ENCODE data around the gene TBR1.

DNA sequence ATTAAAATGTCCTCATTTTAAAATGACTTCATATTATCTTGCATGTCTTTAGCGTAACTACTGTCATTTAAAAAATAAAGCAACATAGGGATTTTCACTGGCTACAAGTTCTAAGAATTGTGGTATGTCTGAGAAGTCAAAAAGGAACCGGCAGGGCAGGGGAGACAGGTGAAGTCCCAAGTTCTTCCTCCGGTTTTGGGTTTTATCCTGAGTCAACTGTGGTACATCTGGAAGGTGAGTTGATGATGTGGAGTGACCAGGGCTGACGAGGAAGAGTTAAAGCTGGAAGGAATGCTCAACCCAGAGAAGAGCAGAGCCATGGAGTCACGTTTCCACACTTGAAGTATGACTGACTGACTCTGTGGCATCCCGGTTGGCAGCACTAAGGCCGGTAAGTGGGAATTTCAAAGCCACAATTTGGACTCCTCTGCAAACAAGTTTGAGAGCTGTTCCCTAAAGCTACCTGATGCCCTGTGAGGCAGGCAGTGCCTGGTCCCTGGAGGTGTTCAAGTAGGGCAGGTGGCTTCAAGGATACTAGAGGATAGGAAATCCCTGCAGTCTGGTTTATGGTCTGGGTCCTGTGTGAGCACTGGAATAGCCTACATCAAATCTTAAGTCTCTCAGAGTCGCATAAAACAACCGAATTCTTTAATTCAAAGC is 69.2 kb upstream of the ITGB6 start:
- PRO-cap: no peak

DNA sequence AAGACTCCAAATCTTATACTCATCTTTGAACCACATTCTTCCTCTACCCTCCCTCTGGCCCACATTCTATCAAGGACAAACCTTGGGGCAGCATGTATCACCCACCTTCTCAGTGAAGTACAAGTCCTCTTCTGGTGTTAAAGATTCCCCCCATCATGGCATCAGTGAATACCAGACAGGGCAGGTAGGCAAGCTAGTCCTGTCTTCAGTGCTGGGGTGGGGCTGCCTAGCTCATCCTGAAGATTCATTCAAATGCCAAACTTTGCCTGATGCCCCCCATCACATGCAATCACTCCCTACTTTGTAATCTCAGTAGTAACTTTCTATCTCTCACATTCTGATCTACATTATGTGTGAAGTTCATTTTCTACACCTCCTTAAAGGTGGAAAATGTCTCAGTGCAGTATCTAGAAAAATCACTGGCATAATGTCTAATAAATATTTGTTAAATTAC is 138.1 kb downstream of the RBMS1 start:
- PRO-cap: no peak

- PRO-cap: no peak
Observed at GRCh38 chr2:160372080-160372347, 121.6 kb downstream of the RBMS1 start.

DNA sequence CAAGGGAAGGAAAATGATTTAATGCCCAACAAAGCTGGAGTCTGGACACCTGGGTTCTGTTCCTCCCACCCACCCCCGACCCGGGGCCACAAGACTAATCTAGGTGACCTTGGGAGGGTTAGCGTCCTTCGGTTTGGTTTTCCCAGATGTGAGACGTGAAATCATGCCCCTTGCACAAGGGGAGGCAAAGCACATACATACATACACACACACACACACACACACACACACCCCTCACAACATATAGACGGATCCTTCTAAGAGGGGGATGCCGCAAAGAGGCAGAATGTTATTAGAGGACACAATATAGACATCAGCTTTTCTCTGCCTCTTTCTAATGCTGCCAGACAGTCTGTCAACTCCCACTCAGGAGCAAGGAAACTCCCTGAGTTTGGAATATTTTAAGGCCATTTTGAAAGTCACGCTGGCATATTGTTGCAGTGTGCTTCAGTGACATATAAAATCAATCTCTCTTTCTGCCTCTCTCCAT is 631 bp upstream of the RBMS1 start:
- PRO-cap: no peak

DNA sequence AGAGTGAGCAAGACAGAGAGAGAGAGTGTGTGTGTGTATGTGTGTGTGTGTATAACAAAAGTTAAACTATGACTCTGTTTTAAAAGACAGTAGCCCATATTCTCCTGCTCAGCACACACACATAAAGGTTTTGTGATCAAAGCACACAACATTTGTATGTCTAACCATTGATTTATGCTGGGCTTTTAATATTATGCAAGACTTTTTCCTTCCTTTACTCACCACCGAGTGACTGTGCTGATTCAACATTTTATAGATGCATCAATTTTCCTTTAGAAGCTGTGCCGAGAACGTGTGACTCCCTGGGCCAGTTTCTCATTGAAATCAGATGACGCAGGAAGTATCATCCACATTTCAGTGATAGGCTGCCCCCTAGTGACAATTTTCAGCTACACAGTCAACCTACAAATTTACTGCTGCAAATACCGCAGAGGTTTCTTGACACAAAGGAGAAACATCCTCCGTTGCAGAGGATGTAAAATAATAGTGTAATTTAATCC is 166.0 kb upstream of the TANK start:
- PRO-cap: no peak

DNA sequence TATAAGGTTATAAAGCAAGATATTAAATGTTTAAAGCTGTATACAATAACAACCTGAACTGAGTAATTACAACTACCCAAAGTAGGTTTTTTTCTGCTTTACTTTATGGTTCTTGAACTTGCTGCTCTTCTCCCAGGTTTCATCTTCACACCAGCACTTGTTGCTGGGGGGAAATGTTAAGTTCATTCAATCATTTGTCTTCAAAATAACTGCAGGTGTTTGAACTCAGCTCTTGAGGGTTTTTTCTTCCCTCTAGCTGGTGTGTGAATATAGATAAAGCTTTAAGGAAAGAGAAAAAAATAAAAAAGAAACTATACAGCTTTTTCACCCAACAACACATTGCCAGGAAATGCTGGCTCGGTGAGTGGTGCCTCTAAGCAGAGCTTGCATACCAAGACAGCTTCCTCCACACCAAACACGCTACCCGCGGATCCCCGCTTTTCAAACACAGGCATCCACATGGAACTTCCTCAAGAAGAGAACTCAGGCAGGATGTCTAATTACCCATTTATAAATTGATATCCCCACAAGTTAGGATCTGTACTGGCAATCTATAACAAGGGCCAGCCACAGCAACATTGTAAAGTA is 69.9 kb upstream of the TANK start:
- PRO-cap: no peak

DNA sequence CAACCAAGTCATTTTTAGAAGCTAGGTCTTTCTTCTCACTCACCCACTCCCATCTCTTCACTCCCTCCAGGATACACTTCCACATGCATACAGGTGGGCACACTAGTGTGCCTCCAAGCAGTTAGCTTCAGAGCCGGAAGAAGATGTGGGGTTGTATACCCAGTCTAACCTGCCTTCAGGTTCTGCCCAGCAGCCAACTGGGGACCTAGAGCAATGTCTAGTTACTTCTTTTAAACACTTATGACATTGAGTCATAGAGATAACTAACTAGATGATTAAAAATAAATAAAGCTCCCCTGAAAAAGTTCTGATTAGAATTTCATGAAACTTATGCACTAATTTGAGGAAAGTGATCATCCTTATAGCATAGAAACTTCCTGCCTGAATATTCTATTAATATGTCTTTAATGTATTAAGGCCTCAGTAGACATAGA is 21.7 kb upstream of the TANK start:
- PRO-cap: unidirectional peak, minus-strand start at position 127 of the sequence

DNA sequence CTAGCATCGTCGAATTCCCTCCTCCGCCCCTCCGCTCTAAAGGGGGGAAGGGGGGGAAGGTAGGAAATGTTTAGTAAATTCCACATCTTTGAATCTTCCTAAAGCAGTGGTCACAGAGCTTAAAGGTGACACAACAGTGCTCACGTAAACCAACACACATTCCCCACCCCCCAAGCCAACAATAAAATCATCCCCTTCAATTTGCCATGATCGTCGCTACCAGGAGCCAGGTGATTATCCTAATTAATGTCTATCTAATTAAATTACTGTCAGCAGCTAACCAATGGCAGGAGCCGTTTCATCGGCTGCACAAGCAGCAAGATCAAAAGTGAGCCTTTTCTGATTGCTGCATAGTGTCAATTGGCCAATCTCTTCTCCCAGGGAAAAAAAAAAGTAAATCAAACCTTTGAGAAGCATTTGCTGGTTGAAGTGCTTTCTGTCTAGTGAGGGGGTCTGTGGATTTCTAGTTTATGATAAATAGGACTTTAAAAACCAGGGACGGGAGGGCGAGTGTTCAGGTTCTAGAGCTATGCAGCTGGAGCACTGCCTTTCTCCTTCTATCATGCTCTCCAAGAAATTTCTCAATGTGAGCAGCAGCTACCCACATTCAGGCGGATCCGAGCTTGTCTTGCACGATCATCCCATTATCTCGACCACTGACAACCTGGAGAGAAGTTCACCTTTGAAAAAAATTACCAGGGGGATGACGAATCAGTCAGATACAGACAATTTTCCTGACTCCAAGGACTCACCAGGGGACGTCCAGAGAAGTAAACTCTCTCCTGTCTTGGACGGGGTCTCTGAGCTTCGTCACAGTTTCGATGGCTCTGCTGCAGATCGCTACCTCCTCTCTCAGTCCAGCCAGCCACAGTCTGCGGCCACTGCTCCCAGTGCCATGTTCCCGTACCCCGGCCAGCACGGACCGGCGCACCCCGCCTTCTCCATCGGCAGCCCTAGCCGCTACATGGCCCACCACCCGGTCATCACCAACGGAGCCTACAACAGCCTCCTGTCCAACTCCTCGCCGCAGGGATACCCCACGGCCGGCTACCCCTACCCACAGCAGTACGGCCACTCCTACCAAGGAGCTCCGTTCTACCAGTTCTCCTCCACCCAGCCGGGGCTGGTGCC is at the start of gene TBR1:
TSS of gene TBR1 (plus strand) at position 416 of the 1,131 bp plus-strand sequence.
- PRO-cap: no peak

GRCh38 chr2:162014670-162015076 is 59.3 kb downstream of the DPP4 start:
- PRO-cap: unidirectional peak, minus-strand start at chr2:162014973

- PRO-cap: no peak
Observed at GRCh38 chr2:163667299-163668136, 68.3 kb downstream of the FIGN start.

DNA sequence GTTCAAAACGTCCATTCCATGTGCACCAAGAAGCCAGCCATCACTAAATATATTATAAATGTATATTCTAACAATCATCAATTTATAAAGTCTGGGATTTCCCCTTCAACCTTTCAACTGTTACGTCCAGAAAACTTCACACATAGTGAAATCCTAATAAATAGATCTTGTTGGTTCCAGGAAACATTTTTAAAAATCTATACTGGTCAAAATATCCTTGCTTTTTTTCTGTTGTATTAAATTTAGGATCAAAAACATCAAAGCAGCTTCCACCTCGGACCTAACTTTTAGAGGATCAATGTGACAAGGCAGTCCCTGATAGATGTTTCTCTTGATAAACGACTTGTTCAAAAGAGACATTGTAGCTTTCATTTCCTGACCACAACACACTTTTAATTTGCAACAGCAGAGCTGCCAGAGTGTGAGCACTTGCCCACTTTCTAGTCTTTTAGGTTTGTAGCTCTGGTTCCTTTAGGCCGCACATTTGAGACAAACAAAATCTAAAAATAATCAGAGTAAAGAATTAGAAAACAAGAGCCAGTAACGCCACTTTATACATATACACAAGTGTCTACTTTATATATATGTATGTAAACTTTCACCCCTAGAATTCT is 3.2 kb downstream of the FIGN start:
- PRO-cap: no peak

DNA sequence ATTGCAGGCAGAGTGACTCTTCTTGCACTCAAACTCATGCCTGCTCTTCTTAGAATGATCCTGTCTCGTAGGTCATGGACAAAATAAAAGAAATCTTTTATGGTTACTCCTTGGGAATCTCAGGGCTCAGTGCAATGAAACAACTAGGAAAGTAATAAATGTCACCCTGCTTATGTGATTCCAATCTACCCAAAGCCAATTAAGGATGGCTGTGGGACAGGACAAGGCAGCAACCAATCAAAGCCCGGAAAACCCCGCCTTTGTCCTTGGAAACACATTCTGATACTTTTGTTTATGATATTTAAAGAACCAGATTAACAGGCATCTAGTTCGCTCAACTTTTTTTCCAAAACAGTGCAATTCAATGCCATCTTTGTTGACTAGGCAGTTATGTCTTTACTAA is 52.9 kb downstream of the GRB14 start:
- PRO-cap: no peak

- PRO-cap: no peak
Observed at GRCh38 chr2:164692113-164692603, 70.9 kb upstream of the GRB14 start.

- PRO-cap: no peak
Observed at GRCh38 chr2:164715922-164716680, 94.8 kb upstream of the GRB14 start.

DNA sequence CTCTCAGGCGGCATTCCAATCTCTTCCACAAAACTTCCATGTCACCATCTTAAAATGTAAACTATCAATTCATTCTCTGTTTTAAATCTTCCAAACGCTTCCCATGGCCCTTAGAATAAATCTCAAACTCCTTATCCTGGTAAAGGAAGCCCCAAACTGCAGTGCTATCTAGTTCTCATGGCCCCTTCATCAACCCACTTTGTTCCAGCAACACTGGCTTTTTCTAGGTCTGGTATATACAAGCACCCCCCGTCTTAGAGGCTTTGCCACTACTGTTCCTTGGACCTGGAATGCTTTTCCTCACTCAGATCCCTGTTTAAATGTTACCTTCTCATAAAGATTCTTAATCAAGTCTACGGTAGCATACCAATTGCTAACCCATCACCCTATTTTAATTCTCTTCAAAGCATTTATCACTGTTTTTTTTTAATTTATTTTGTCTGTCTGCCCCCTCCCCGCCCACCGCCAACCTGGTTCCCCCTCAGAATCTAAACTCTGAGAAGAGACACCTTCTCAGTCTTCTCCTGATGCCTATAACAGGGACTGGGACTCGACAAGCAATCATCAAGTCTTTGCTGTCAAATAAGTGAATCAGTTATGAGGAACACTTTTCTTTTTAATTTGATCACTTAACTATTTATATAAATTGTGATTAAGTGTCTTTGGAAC is 65.3 kb downstream of the COBLL1 start:
- PRO-cap: no peak

DNA sequence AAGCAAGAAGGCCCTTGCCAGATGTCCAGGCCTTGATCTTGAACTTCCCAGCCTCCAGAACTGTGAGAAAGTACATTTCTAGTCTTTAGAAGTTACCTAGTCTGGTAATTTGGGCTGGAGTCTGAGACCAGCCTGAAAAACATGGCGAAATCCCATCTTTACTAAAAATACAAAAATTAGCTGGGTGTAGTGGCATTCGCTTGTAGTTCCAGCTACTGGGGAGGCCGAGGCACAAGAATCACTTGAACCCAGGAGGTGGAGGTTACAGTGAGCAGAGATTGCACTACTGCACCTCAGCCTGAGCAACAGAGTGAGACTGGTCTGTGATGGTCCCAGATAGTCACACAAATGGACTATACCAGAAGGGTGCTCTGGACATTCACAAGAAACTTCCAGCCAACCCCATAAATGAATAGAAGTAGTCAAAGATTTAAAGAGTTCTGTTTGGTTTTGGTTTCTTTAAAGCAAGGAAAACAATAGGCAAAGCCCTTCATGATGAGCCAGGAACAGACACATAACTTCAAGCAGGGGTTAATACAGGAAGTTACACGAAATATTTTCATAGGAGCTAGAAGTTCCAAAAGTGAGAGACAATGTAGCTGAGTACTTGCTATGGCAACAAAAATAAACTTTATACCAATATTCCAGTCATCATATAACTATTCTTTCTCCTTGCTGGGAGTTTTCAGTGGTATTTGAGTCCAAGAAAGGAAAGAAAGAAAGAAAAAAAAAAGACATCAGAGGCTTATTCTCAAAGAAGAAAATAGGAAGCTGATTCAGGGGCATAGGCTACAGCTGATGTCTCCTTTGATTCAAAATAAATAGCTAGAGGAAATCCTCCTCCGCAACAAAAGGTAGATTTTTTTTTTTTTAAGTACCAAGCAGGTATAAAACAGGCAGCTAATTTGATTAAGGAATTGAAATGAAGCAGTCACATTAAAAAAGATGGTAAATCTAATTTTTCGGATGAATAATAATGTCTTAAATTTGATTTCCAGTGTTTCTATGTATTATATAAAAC is 56.2 kb downstream of the COBLL1 start:
- PRO-cap: no peak

- PRO-cap: no peak
Observed at GRCh38 chr2:164909976-164910564, 45.3 kb downstream of the SLC38A11 start.

DNA sequence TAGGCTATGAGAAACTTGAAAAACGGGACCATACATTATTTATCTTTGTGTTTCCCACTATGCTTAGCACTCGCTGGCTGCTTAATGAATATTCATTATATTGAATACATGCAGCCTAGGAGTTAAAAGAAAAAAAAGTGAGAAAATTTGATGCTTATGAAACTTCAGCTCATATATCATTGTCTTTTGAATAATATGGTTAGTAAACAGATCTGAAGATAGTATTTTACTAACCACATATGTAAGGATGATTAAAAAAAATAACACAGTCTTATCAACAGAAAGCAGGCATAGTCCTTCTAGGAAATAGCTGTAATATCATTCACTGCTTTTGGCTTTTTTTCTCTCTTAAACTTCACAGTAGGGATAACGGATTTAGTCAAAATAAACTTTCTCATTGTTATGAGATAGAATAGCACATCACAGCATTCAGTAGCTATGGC is 67.2 kb downstream of the TTC21B start:
- PRO-cap: no peak

GRCh38 chr2:166090502-166090762 is 37.4 kb downstream of the SCN1A start:
- PRO-cap: no peak

DNA sequence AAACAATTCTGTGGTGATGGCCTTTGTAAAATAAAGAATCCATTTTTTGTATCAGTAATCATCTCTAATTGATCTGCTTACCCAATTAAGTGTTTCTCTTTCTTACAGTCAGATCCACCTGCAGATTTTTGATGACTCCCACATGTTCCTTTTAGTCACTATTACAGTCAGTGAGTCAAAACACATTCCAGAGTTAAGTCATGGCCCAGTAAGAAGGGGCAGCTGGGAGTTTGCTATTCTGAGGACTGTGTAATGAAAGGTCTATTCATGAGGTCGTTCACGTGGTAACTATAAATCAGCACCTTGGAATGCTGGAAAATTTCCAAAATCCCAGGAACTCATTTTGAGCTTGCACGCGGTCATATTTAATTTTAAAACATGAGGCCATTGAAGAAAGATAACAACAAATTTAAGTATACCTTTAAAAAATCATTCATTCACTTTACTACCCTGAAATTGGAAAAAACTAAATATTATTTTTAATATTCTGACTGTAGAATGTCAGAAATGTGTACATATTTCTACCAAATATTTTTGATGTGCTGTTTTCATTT is 152.0 kb upstream of the B3GALT1 start:
- PRO-cap: no peak